AG04450 (cell line): ENCODE measurements around a stretch of chr3.

GRCh38 chr3:156553854-156554550 lies 915 bp downstream of the SSR3 start:
- CAGE, long polyA plus RNA, result no peak
- RRBS, result no CpG with 5 or more reads among the region's 9 CpGs

GRCh38 chr3:156751230-156751879 lies 74.8 kb upstream of the LEKR1 start:
- CAGE, long polyA plus RNA, result start-site peak on the minus strand at chr3:156751469-156751619, 35 and 19 reads in 2 replicates
- RRBS, result no CpG with 5 or more reads among the region's 14 CpGs

GRCh38 chr3:156812396-156812893 lies 13.7 kb upstream of the LEKR1 start:
- CAGE, long polyA plus RNA, result no peak
- RRBS, result no CpG with 5 or more reads among the region's 5 CpGs

- CAGE, long polyA plus RNA, result no peak
- RRBS, result 4% methylated on average over 5 of the region's 22 CpGs
Measured at GRCh38 chr3:157160652-157161375, 867 bp upstream of the CCNL1 start.

- CAGE, long polyA plus RNA, result no peak
- RRBS, result no CpG with 5 or more reads among the region's 4 CpGs
Measured at GRCh38 chr3:157176110-157176708, 16.3 kb upstream of the CCNL1 start.

DNA sequence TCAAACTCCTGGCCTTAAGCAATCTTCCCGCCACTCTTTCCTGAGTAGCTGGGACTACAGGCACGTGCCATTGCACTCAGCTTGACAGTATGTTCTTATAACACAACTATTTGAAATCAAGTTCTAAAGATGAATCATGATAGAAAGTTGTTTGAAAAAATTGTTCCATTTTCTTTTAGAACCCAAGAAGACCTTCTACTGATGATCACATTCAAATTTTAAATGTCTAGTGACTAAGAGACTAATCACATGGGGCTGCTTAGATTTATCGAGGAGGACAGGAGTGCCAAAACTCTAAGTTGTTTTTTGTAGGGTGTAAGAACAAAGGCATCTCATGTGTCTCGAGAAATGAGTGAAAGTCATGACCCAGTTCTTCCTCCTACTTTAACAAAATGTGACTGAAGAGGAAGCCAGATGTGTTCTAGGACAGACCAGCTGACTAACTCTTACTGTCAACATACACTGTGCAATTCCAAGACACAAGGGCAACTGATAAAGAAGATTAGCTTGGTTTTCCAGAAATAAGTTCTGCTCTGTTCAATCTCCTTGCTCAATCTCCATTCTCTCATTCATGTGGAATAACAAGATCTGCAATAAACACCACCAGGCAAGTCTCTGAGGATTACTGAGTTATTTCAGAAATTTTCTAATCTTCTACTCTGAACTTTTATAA lies 122.5 kb upstream of the CCNL1 start:
- CAGE, long polyA plus RNA, result no peak
- RRBS, result no CpG with 5 or more reads among the region's 4 CpGs

DNA sequence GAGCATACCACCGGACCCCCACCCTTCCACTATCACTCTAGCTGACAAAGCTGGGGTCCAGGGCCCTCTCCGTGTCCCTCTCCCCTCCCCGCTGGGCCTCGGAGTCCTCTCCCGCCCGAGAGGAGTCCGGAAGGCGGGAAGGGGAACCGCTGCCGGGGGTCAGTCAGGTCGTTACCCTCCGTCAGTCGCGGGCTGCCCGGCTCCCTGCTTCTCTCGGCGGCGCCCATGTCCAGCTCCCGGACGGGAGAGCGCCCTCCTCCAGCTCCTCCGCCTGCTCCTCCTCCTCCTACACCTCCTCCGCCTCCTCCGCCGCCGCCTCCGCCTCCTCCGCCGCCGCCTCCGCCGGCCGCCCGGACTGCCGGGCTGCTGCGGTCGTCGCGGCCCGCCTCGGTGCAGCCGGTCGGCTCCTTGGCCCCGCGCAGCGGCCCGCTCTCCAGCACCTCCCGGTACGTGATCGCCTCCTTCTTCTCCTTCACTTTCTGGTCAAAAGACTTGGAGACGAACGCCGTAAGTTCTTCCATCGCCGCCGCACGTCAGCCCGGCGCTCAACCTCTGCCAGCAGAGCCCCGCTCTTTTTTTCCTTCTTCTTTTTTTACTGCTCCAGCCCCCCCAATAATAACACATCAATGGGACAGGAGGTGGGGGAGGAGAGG lies 590 bp downstream of the SHOX2 start:
- CAGE, long polyA plus RNA, result no peak
- RRBS, result 2% methylated on average over 35 of the region's 60 CpGs

DNA sequence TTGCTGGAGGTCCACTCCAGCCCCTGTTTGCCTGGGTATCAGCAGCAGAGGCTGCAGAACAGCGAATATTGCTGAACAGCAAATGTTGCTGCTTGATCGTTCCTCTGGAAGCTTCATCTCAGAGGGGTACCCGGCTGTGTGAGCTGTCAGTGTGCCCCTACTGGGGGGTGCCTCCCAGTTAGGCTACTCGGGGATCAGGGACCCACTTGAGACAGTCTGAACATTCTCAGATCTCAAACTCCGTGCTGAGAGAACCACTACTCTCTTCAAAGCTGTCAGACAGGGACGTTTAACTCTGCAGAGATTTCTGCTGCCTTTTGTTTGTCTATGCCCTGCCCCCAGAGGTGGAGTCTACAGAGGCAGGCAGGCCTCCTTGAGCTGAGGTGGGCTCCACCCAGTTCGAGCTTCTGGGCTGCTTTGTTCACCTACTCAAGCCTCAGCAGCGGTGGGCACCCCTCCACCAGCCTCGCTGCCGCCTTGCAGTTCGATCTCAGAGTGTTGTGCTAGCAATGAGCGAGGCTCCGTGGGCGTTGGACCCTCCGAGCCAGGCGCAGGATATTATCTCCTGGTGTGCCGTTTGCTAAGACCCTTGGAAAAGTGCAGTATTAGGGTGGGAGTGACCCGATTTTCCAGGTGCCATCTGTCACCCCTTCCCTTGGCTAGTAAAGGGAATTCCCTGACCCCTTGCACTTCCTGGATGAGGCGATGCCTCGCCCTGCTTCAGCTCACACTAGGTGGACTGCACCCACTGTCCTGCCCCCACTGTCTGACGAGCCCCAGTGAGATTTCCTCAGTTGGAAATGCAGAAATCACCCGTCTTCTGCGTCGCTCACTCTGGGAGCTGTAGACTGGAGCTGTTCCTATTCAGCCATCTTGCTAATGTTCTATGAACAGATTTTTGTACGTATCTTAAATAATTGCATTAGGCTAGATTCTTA lies 219.9 kb downstream of the RSRC1 start:
- CAGE, long polyA plus RNA, result no peak
- RRBS, result no CpG with 5 or more reads among the region's 25 CpGs

- CAGE, long polyA plus RNA, result no peak
- RRBS, result 47% methylated on average over 2 of the region's 14 CpGs
Measured at GRCh38 chr3:158732920-158733334, 670 bp upstream of the RARRES1 start.

DNA sequence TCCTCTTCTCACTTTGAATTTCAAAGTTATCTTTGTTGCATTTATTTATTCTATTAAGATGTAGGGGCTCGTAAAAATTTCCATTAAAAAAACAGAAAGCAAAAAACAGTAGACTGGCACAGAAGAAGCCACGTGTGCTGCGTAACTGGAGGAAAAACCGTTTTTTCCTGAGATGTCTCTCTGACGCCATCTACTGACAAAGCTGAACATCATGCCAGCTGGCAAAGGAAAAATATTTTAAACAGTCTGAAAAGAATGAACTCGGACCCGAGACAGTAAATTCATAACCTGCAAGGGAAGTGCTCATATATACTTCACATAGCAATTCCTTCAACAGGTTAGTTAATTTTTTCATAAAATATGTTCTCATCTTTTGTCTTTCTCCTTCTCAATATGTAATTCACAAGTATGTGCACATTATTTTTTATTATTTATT lies 10.5 kb upstream of the MFSD1 start:
- CAGE, long polyA plus RNA, result no peak
- RRBS, result no CpG with 5 or more reads among the region's 7 CpGs

- CAGE, long polyA plus RNA, result no peak
- RRBS, result no CpG with 5 or more reads among the region's 4 CpGs
Measured at GRCh38 chr3:159045167-159045658, 23.9 kb upstream of the IQCJ start.

DNA sequence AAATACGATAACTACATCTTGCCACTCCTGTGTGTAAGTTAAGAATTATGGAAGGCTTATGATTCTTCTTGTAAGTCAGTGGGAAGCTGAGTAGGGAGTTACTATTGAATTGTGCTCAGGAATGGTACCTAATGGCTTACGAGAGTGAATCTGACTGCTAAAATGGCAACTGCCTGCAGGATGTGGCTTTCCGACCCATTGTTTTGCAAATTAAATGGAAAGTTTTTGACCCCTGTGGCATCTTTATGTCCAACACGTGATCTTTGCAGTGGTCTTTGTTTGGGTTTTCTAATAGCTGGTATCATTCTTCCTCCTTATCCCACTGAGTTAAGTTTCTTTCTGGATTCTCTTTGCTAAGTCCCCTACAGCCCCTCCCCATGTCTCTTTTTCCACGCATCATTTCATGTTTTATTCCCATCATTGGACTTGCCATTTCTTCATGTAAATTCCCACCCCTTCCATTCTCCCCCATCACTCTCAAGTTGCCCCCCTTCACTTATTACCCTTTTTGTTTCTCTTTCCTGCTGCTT lies 287.2 kb downstream of the IQCJ-SCHIP1 start:
- CAGE, long polyA plus RNA, result no peak
- RRBS, result no CpG with 5 or more reads among the region's 5 CpGs

DNA sequence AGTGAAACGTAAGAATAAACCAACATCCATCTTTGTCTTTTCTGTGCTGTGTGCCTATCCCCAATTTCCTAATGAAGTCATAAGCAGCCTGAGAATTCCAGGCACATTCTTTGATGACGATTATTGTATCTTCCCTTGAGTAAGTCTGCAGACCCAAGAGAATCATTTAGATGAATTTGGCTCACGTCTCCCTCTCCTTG lies 331.1 kb downstream of the IQCJ-SCHIP1 start:
- CAGE, long polyA plus RNA, result no peak
- RRBS, result no CpG with 5 or more reads among the region's 3 CpGs

- CAGE, long polyA plus RNA, result no peak
- RRBS, result no CpG with 5 or more reads among the region's 2 CpGs
Measured at GRCh38 chr3:159627801-159628056, 354.7 kb downstream of the IQCJ-SCHIP1 start.

DNA sequence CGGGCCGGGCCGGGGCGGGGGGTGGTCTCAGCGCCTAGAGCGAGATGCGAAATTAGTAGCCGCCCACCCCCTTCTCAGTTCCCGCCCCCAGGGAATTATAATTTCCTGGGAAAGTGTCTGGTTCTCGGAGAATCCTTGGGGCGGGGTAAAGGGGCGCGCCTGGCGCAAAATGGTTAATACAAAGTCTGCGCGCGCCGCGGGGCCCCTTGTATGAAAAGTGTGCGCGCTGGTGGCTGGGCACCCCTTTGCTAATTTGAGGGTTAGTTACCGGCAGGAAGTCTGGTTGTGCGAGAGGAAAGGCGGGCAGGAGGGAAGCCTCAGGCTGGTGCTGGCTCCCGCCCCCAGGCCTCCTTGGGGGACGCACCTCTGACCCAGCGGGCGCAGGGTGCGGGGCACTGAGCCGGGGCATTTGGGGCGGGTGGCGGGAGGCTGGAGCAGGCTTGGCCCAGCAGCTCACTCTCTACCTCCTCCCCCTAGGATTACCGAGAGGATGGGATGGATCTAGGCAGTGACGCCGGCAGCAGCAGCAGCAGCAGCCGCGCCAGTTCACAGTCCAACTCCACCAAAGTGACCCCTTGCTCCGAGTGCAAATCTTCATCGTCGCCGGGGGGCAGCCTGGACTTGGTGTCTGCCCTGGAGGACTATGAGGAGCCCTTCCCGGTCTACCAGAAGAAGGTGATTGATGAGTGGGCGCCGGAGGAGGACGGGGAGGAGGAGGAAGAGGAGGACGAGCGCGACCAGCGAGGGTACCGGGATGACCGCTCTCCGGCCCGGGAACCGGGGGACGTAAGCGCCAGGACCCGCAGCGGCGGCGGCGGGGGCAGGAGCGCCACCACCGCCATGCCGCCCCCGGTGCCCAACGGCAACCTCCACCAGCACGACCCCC lies 461.0 kb upstream of the C3orf80 start:
- CAGE, long polyA plus RNA, result start-site peak on the plus strand centred at position 204 of the sequence, 158 bp wide, 25 and 30 reads in 2 replicates
- RRBS, result 2% methylated on average over 33 of the region's 67 CpGs

DNA sequence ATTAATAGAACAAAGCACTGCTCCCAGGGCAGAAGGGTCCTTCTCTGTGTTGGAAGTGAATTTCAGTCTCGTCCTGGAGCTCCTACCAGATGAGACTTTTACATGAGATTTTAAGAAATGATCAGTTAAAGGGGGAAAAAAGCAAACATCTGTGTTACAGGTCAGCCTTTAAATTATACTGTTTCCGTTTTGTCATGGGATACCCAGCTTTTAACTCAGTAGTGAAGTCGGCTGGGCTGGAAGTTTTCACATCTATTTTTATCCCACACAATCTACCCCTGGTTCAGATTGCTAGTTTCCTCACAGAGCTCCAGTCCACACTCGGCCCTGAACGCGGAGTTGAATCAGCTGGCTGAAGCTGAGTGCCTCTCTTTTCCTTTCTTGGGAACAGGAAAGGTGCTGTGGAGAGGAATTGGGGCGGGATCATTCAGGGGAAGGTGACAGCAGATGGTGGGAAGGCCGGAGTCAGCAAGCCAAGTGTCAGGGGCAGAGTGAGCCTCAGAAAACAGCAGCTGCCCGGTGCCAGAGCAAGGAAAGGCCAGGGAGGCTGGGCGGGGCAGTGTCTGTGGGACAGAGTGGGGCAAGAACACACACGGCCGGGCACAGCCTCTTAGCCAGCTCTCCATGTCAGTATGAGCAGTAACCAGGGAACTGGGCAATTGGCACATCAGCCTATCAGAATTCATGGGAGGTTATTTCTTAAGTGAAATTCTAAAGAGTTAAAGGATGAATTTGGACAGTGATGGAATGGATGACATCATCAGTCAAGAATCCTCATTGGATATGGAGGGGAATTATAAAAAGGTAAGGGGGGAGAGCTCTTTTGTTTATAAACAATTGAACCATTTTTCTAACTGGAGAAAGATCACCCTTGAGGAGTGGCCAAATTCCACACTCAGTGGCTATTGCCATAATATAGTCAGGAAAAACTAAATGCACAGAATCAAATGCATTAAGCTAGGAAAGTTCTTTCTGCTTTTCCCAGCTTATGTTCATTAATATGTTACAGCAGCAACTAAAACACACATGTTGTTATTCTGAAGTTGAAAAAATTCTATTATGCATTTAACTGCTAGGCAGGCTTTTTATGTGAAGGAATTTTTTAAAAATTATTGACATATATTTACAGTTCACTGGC lies 372.2 kb upstream of the C3orf80 start:
- CAGE, long polyA plus RNA, result no peak
- RRBS, result 8% methylated on average over 4 of the region's 12 CpGs

GRCh38 chr3:159872391-159872885 lies 352.8 kb upstream of the C3orf80 start:
- CAGE, long polyA plus RNA, result no peak
- RRBS, result no CpG with 5 or more reads among the region's 2 CpGs

- CAGE, long polyA plus RNA, result no peak
- RRBS, result no CpG with 5 or more reads among the region's 2 CpGs
Measured at GRCh38 chr3:160107232-160107513, 118.0 kb upstream of the C3orf80 start.

DNA sequence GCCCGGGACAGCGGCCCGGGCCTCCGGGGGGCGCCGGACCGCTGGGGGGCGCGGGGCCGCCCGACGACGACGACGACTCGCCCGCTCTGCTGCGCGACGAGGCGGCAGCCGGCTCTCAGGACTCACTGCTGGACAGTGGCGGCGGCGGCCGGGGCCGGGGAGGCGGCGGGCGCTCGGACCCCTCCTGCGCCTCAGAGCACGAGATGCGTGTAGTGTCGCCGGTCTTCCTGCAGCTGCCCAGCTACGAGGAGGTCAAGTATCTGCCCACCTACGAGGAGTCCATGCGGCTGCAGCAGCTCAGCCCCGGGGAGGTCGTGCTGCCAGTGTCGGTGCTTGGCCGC lies 727 bp downstream of the C3orf80 start:
- CAGE, long polyA plus RNA, result no peak
- RRBS, result 2% methylated on average over 30 of the region's 43 CpGs

- CAGE, long polyA plus RNA, result no peak
- RRBS, result no CpG with 5 or more reads among the region's 8 CpGs
Measured at GRCh38 chr3:160417602-160418132, 18.2 kb downstream of the SMC4 start.